Colon Carcinoma Metastatic in the Brain (tissue), 2 donors: ENCODE measurements around a stretch of chr13.

DNA sequence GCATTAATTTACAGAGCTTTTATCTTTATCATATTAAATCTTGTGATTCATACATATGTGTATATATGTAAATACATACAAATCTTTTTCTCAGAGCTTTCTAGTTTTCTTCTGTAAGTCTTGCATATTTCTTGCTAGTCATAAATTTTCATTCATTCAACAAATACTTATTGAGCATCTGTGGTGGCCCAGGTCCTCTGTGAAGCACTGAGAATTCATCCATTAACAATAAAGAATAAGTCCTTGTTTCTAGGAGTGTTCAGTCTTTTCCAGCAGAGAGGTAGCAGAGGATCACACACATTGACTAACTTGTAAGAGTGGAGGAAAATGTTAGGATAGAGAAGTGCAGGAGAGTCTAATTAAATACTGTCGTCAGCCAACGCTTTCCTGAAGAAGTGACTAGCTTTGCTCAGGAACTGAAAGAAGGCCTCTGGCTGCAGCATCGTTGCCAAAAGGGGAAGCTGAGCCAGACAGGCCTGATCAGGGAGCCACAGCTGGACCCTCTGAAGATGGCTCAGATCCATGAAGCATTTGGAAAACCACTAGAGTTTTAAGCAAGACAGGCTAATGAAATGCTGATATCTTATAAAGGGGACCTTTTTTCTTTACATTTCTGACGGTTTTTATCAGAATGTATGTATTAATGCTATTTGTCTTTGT lies 38.5 kb upstream of the LAMP1 start:
- PRO-cap, 2 experiments = no peak in any of the 2 experiments

GRCh38 chr13:113274117-113274714 lies 22.8 kb upstream of the LAMP1 start:
- PRO-cap, 2 experiments = no peak in any of the 2 experiments

- PRO-cap, 2 experiments = no peak in any of the 2 experiments
These were observed 30.3 kb downstream of the LAMP1 start for GRCh38 chr13:113326950-113328144.

DNA sequence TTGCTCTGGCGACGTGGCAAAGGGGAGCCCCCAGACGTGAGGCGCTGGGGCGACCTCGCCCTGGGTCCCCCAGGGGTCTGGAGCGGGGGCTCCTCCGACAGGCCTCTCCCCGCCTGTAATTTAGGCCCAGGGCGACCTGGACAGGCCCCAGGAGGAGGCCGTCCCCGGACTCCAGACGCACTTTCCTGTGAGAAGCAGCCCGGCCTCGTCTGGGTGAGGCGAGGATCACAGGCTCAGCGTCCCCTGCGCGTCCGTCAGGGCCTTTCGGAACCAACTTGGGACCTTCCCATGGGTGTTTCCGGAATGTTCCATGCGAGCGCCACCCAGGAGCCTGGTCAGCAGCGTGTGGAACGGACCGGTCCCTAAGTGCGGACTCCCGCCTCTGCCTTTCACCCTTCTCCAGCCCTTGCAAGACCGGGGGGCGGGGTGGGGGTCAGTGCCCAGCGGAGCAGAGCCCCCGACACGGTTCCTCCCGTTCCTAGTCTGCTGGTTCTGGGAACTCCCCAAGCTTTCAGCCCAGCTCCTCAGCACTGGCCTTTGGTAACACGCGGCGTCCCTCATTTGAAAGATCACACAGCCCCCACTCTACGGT lies 1.1 kb upstream of the GRTP1 start:
- PRO-cap, 2 experiments = no peak in any of the 2 experiments

DNA sequence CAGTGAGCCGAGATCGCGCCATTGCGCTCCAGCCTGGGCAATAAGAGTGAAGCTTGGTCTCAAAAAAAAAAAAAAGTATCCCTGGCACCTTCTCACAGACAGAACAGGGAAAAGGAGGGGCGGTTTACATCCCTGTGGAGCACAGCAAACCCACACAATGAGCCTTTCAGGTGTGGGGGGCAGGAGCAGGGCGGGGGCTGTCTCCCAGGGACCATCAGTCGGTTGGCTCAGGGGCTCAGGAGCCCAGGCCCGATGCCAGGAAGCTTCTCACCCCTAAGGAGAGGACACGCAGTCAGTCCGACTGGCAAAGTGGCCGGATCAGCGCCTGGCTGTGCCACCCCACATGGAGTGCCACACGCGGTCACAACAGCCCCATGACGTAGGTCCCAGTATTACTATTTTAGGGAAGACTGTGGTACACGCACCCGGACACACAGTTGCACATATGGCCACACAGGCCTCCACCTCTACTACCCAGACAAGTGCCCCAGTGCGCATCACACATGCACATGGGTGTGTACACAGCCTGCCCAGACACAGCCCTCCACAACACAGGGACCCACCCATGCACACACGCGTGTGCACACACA lies 29.2 kb upstream of the GRTP1 start:
- PRO-cap, 2 experiments = no peak in any of the 2 experiments

DNA sequence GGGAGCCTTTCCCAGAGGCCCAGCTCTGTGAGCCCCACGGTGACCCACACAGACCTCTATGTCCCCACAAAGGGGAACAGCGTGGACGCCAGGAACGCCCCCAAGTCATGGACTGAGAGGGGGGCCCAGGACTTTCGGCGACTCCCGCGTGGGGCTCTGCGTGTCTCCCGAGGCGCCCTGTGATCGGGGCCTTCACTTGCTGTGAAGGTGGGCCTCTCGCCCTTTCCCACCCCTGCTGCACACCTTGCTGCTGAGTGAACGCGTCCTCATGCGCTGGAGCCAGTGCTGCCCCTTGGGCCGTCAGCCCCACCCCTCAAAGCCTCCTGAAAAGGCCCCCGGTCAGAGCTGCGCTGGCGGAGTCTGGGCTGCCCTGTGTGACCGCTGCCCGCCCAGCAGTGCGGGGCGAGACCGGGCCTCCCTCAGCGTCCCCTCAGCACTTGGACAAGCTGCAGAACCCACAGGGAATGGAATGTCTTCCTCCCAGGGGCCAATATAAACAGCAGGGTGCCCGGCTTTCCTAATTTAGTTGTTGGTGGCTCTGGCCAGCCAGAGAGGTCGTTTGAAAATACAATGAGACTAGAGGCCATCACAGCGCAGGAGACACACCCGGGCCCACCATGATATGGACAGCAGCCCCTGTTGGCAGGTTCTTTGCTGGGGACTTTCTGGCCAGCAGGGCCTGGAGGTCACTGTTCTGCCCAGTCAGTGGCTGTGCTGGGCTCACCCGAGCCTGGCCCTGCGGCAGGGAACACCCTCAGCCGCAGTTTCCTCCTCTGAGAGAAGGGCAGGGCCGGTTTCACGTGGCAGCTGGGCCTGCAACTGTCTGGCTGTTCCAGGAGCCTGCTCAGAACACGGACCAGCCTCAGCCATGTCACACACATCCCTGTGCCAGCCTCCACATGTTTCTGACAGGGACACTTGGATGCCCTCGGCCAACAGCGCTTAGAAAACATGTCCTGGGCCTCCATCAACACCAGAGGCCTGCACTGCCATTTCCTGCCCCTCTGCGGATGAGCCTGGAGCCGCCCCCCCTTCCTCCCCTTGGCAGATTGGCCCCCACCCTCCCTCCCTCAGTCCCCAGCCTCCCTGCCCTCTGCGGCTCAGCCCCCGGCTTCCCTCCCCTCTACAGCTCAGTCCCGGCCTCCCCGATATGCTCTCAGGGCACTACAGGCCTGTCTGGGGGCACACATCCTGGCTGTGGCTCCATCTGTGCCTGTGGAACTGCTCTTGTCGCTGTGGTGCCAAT lies 39.5 kb downstream of the ADPRHL1 start:
- PRO-cap, 2 experiments = no peak in any of the 2 experiments

- PRO-cap, 2 experiments = no peak in any of the 2 experiments
These were observed 23.7 kb downstream of the ADPRHL1 start for GRCh38 chr13:113429669-113429868.

- PRO-cap, 2 experiments = peak in 2 of 2 experiments; most common plus-strand start chr13:113449407 (in 1); most common minus-strand start chr13:113449106 (in 1)
These were observed 4.4 kb downstream of the ADPRHL1 start for GRCh38 chr13:113448529-113449722.

GRCh38 chr13:113468453-113469029 lies 15.3 kb upstream of the ADPRHL1 start:
- PRO-cap, 2 experiments = no peak in any of the 2 experiments

GRCh38 chr13:113533395-113533895 lies 42.6 kb downstream of the TMCO3 start:
- PRO-cap, 2 experiments = peak in 1 of 2 experiments; most common plus-strand start chr13:113533809 (in 1); most common minus-strand start chr13:113533657 (in 1)

GRCh38 chr13:113552892-113553716 lies 31.4 kb upstream of the TFDP1 start:
- PRO-cap, 2 experiments = no peak in any of the 2 experiments

DNA sequence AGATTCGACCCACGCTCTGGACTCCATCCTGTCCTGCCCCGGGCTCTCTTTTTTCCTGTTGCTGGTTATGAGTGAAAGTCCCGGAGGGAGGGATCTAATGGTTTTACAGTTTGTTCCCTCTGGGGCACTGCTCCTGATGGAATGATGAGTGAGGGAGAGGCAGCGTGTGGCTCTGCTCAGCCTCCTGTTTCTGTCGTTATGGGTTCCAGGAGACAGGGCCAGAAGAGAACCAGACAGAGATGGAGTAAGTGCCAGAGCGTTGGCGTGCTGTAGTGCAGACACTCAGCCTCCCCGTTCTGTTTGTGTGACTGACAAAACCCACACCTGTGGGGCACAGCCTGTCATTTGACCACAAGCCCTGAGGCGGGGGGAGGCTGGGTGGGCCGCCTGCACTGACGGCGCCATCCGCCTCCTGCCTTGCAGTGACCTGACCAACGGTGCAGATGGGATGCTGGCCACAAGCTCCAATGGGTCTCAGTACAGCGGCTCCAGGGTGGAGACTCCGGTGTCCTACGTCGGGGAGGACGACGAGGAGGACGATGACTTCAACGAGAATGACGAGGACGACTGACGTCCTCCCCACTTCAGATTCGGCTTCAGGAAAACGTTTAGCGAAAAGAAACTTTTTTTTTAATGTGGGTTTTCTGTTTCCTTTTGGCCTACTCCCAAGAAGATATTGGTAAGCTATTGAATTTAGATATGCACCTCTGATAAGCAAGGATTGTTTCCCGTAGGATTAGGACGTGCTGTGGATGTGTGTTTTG lies 18.1 kb downstream of the ATP4B start:
- PRO-cap, 2 experiments = no peak in any of the 2 experiments

- PRO-cap, 2 experiments = no peak in any of the 2 experiments
These were observed 17.4 kb downstream of the ATP4B start for GRCh38 chr13:113640555-113641135.

- PRO-cap, 2 experiments = no peak in any of the 2 experiments
These were observed 30.7 kb downstream of the TMEM255B start for GRCh38 chr13:113789644-113790248.

GRCh38 chr13:113821879-113822439 lies 41.9 kb downstream of the GAS6 start:
- PRO-cap, 2 experiments = no peak in any of the 2 experiments

- PRO-cap, 2 experiments = no peak in any of the 2 experiments
These were observed 35.4 kb downstream of the GAS6 start for GRCh38 chr13:113828498-113828906.

DNA sequence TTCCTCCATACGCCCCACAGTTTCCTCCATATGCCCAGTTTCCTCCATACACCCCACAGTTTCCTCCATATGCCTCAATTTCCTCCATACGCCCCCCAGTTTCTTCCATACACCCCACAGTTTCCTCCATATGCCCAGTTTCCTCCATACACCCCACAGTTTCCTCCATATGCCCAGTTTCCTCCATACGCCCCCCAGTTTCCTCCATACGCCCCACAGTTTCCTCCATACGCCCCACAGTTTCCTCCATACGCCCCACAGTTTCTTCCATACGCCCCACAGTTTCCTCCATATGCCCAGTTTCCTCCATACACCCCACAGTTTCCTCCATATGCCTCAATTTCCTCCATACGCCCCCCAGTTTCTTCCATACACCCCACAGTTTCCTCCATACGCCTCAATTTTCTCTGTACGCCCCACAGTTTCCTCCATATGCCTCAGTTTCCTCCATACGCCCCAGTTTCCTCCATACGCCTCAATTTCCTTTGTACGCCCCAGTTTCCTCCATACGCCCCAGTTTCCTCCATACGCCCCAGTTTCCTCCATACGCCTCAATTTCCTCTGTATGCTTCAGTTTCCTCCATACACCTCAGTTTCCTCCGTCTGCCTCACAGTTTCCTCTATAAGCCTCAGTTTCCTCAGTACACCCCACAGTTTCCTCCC lies 22.2 kb downstream of the GAS6 start:
- PRO-cap, 2 experiments = no peak in any of the 2 experiments

GRCh38 chr13:113853271-113853902 lies 10.5 kb downstream of the GAS6 start:
- PRO-cap, 2 experiments = no peak in any of the 2 experiments

GRCh38 chr13:113864360-113864979 lies 594 bp upstream of the GAS6 start:
- PRO-cap, 2 experiments = no peak in any of the 2 experiments

DNA sequence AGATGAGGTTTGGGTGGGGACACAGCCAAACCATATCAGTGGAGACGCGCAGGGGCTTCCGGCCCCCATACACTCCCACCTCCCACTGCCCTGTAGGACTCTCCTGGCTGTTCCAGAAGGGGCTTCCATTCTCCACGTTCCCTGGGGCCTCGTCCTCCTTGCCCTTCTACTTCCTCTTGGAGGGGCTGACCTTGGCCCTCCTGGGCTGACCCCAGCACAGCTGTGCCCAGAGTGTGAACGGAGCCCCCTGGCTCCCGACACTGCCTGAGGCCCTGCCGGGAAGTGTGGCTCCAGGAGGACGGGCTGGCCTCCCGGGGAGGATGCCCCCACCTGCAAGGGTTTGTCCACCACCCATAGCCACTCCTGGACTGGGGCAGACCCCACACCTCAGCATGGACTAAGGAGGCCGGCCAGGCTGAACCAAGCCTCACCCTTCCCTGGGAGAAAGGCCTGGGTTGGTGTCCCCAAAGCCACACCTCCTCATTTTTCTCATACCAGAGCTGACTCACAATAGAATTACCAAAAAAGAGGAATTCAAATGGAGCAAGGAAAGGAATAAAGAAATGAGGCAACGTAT lies 2.8 kb upstream of the C13orf46 start:
- PRO-cap, 2 experiments = no peak in any of the 2 experiments